Measurements from ENCODE around the gene CD83.

- RAMPAGE, long total RNA, result no peak
- RRBS, 2 experiments, result 15 to 63% methylated on average over 34 to 35 of the region's 78 CpGs
CAGE:
- cytosol, long polyA minus RNA, result no peak
- cytosol, long polyA plus RNA, result no peak
- long polyA plus RNA, result no peak
- nucleolus, long total RNA, result no peak
- nucleus, long polyA plus RNA, result no peak
- nucleus, long total RNA, result no peak
Measured at GRCh38 chr6:12749555-12750642, 33.3 kb downstream of the PHACTR1 start.

DNA sequence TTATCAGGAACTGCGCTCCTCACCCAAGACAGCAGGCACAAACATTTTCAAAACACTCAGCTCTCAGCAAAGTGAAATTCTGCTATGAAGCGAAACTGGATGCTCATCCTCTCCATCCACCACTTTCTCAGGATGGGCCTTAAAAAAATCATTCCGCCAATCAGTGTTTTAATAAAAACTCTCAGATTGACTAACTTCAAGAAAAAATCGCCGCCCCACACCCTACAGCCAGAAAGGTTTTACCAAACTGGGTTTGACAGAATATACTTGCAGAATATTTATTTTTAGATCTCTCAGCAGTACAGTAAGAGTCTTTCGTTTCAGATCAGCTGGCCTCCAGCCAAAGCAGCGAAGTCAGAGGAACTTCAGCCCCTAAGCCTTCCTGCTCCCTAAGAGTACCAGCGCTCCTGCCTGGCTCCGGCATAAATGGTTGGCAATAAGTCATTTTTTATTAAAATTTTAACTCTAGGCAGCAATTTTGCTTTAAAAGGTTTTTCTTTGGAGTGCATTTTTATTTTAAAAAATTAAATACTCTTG lies 24.7 kb downstream of the TBC1D7 start:
- RAMPAGE, long total RNA, result no peak
- RRBS, 2 experiments, result no CpG with 5 or more reads among the region's 9 CpGs
CAGE:
- cytosol, long polyA minus RNA, result no peak
- cytosol, long polyA plus RNA, result no peak
- long polyA plus RNA, result no peak
- nucleolus, long total RNA, result no peak
- nucleus, long polyA plus RNA, result no peak
- nucleus, long total RNA, result no peak

- RAMPAGE, long total RNA, result no peak
- RRBS, 2 experiments, result no CpG with 5 or more reads among the region's 11 CpGs
CAGE:
- cytosol, long polyA minus RNA, result no peak
- cytosol, long polyA plus RNA, result no peak
- long polyA plus RNA, result no peak
- nucleolus, long total RNA, result no peak
- nucleus, long polyA plus RNA, result no peak
- nucleus, long total RNA, result no peak
Measured at GRCh38 chr6:13395865-13397069, 67.9 kb upstream of the TBC1D7 start.

DNA sequence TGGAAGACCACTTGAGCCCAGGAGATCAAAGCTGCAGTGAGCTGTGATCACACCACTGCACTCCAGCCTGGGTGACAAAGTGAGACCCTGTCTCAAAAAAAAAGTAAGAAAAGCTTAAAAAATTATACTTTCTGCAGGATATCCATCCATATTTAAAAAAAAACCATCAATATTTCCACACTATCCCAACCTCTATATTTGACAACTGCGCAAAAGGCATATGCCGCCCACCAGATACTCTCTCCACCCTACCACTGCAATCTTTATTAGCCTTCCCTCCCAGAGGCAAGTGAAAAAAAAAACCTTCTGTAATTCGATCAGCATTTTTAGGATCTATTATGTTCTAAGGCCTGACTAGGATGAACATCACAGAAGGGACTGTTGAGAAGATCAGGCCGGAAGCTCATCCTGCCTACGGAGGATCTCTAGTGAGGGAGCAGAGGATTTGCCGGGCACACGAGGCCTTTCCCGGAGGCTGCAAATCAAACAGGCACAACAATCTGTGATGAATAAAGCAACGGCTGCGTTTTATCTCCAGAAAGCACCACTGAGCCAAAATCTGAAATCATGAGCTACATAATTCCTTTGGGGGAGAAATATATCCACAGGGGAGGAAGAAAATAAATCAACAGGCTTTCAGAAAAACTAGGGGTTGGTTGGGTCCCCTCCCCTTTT lies 65.9 kb downstream of the GFOD1 start:
- RAMPAGE, long total RNA, result no peak
- RRBS, 2 experiments, result 80 to 95% methylated on average over 1 to 2 of the region's 10 CpGs
CAGE:
- cytosol, long polyA minus RNA, result no peak
- cytosol, long polyA plus RNA, result no peak
- long polyA plus RNA, result no peak
- nucleolus, long total RNA, result no peak
- nucleus, long polyA plus RNA, result no peak
- nucleus, long total RNA, result no peak

GRCh38 chr6:13457407-13458135 lies 29.8 kb downstream of the GFOD1 start:
- RAMPAGE, long total RNA, result no peak
- RRBS, 2 experiments, result no CpG with 5 or more reads among the region's 12 CpGs
CAGE:
- cytosol, long polyA minus RNA, result no peak
- cytosol, long polyA plus RNA, result no peak
- long polyA plus RNA, result no peak
- nucleolus, long total RNA, result no peak
- nucleus, long polyA plus RNA, result no peak
- nucleus, long total RNA, result no peak

- RAMPAGE, long total RNA, result no peak
- RRBS, 2 experiments, result 80 to 94% methylated on average over 7 to 8 of the region's 34 CpGs
CAGE:
- cytosol, long polyA minus RNA, result no peak
- cytosol, long polyA plus RNA, result no peak
- long polyA plus RNA, result no peak
- nucleolus, long total RNA, result no peak
- nucleus, long polyA plus RNA, result no peak
- nucleus, long total RNA, result no peak
Measured at GRCh38 chr6:13511839-13512737, 24.7 kb upstream of the GFOD1 start.

DNA sequence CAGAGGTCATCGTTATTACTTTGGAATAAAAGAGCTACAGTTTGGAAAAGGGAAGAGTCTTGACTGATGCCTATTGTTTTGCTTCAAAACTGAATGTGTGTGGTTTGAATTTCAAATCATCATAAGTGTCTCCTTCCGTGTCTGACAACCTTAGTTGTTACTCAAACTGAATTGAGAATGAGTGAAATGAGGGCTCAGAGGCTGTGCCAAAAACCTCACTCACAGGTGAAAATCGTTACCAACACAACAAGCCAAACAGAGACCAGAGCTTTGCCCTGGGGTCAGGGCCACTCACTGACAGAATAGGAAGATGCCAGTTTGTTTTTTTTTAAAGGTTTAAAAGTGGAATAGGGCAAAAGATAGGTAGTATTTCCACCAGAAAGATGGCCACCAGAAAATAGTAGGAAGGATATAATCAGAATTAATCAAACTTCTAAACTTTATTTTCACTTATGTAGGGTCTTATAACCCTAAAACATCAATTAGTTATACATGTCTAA lies 15.1 kb upstream of the SIRT5 start:
- RAMPAGE, long total RNA, result no peak
- RRBS, 2 experiments, result no CpG with 5 or more reads among the region's 3 CpGs
CAGE:
- cytosol, long polyA minus RNA, result no peak
- cytosol, long polyA plus RNA, result no peak
- long polyA plus RNA, result no peak
- nucleolus, long total RNA, result no peak
- nucleus, long polyA plus RNA, result no peak
- nucleus, long total RNA, result no peak

DNA sequence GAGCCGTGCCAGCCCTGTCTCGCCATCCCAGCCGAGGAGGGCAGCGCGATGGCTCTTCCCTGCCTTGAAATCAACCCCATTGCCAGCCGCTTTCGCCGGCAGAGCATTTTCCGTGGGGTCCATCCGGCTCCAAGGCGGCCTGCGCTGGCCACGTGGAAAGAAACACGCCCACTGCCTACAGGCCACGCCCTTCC lies 201 bp upstream of the NOL7 start:
- RAMPAGE, long total RNA, result no peak
- RRBS, 2 experiments, result 0% methylated on average over 5 of the region's 15 CpGs; no CpG with 5 or more reads in 1 of the 2 experiments
CAGE:
- cytosol, long polyA minus RNA, result no peak
- cytosol, long polyA plus RNA, result start-site peak on the minus strand centred at position 150 of the sequence, 73 bp wide, 16 and 18 reads in 2 replicates
- long polyA plus RNA, result no peak
- nucleolus, long total RNA, result no peak
- nucleus, long polyA plus RNA, result no peak
- nucleus, long total RNA, result no peak

GRCh38 chr6:13695238-13695945 lies 16.2 kb downstream of the RANBP9 start:
- RAMPAGE, long total RNA, result no peak
- RRBS, 2 experiments, result no CpG with 5 or more reads among the region's 4 CpGs
CAGE:
- cytosol, long polyA minus RNA, result no peak
- cytosol, long polyA plus RNA, result no peak
- long polyA plus RNA, result no peak
- nucleolus, long total RNA, result no peak
- nucleus, long polyA plus RNA, result no peak
- nucleus, long total RNA, result no peak

DNA sequence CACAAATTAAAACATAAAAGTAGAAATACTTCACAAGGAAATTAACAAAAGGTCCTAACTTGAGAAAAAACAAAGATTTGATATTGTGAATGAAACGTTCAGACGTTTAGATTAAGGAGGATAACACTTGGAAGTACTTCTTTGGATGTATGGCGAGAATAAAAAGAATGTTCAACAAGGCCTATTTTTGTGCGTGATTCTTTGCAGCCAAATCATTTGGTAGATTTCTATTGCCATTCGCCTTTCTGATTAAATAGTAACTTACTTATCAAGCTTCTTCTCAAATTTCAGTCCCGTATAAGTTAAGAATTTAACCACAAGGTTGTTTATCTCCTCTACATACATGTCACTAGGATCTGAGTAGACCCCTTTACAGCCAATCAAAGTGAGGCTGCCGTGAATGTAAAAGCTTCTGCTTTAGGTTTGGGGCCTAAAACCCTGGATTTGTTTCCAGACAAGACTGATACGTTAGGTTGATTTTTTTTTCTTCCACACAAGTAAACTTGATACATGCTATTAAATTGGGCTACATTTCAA lies 2.1 kb downstream of the RANBP9 start:
- RAMPAGE, long total RNA, result no peak
- RRBS, 2 experiments, result no CpG with 5 or more reads among the region's 8 CpGs
CAGE:
- cytosol, long polyA minus RNA, result no peak
- cytosol, long polyA plus RNA, result no peak
- long polyA plus RNA, result no peak
- nucleolus, long total RNA, result no peak
- nucleus, long polyA plus RNA, result no peak
- nucleus, long total RNA, result no peak

GRCh38 chr6:13802115-13802597 lies 12.2 kb downstream of the MCUR1 start:
- RAMPAGE, long total RNA, result no peak
- RRBS, 2 experiments, result 85% methylated on average over 2 of the region's 7 CpGs; no CpG with 5 or more reads in 1 of the 2 experiments
CAGE:
- cytosol, long polyA minus RNA, result no peak
- cytosol, long polyA plus RNA, result no peak
- long polyA plus RNA, result no peak
- nucleolus, long total RNA, result no peak
- nucleus, long polyA plus RNA, result no peak
- nucleus, long total RNA, result no peak

- RAMPAGE, long total RNA, result no peak
- RRBS, 2 experiments, result no CpG with 5 or more reads among the region's 1 CpG
CAGE:
- cytosol, long polyA minus RNA, result no peak
- cytosol, long polyA plus RNA, result no peak
- long polyA plus RNA, result no peak
- nucleolus, long total RNA, result no peak
- nucleus, long polyA plus RNA, result no peak
- nucleus, long total RNA, result no peak
Measured at GRCh38 chr6:13848822-13849194, 34.5 kb upstream of the MCUR1 start.

GRCh38 chr6:14117077-14118142 lies at the start of gene CD83:
CD83 (plus strand) TSS chr6:14117772.
- RAMPAGE, long total RNA, result start-site peak on the plus strand at chr6:14117689-14117780, 5,809 and 5,007 reads in 2 replicates
- RRBS, 2 experiments, result 2% methylated on average over 21 of the region's 107 CpGs
CAGE:
- cytosol, long polyA minus RNA, result start-site peak on the plus strand at chr6:14117776-14117781, 501 reads
- cytosol, long polyA plus RNA, result start-site peak on the plus strand at chr6:14117718-14117782, 1,121 and 979 reads in 2 replicates
- long polyA plus RNA, result no peak
- nucleolus, long total RNA, result no peak
- nucleus, long polyA plus RNA, result start-site peak on the plus strand at chr6:14117718-14117790, 1,027 and 1,003 reads in 2 replicates
- nucleus, long total RNA, result no peak

DNA sequence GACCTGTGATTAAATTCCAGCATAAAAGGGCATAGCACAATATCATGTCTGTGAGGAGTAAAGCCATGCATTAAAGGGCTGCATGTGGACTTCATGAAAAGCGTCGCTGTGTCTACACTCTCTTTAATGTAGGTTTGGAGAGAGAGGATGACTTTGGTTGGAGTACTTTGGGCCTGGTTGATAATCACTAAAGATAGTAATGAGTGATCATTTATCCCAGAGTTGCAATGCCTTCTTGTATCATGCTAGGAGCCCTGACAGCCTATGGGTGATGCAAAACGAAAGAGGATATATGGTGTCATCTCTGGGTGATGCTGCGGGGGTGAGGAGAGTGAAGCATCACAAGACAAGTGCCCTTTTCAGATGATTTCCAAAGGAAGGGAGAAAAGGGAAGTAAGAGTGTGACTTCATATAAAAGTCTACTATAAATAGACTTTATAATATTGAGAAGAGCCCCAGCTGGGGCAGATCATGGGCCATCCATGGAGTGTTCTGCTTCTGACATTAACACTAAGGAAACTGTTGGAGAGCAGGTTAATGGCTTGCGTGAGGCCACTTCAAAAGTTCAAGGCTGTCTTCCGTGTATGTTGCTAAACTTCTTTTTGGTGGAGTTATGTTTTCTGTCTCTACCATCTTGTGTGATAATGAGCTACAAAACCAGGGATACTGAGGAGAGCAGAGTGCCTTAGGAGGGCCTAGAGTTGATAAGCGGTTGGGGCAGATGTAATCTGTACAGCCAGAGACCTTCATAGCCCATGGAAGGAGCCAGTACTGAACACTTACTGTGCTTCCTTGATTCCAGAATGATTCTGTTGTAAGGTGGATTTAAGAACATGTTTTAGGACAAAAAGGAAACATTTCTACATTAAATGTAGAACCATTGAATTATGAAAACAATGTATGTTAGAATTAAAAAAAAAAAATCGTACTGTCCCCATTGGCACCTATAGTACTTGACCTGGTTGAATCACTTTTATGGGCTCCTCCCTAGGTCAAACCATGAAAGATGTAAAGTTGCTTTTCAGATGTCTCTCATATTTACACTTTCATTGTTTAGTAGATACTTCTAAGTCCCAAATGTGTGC lies 4.5 kb downstream of the CD83 start:
- RAMPAGE, long total RNA, result no peak
- RRBS, 2 experiments, result no CpG with 5 or more reads among the region's 8 CpGs
CAGE:
- cytosol, long polyA minus RNA, result no peak
- cytosol, long polyA plus RNA, result no peak
- long polyA plus RNA, result no peak
- nucleolus, long total RNA, result no peak
- nucleus, long polyA plus RNA, result no peak
- nucleus, long total RNA, result no peak

- RAMPAGE, long total RNA, result no peak
- RRBS, 2 experiments, result no CpG with 5 or more reads among the region's 7 CpGs
CAGE:
- cytosol, long polyA minus RNA, result no peak
- cytosol, long polyA plus RNA, result no peak
- long polyA plus RNA, result no peak
- nucleolus, long total RNA, result no peak
- nucleus, long polyA plus RNA, result no peak
- nucleus, long total RNA, result no peak
Measured at GRCh38 chr6:14133703-14134223, 16.2 kb downstream of the CD83 start.

- RAMPAGE, long total RNA, result no peak
- RRBS, 2 experiments, result under 1 to 2% methylated on average over 42 to 46 of the region's 95 CpGs
CAGE:
- cytosol, long polyA minus RNA, result no peak
- cytosol, long polyA plus RNA, result no peak
- long polyA plus RNA, result no peak
- nucleolus, long total RNA, result no peak
- nucleus, long polyA plus RNA, result no peak
- nucleus, long total RNA, result no peak
Measured at GRCh38 chr6:14210832-14211521, 93.4 kb downstream of the CD83 start.

GRCh38 chr6:14361189-14361919 lies 243.8 kb downstream of the CD83 start:
- RAMPAGE, long total RNA, result no peak
- RRBS, 2 experiments, result no CpG with 5 or more reads among the region's 4 CpGs
CAGE:
- cytosol, long polyA minus RNA, result no peak
- cytosol, long polyA plus RNA, result no peak
- long polyA plus RNA, result no peak
- nucleolus, long total RNA, result no peak
- nucleus, long polyA plus RNA, result no peak
- nucleus, long total RNA, result no peak

DNA sequence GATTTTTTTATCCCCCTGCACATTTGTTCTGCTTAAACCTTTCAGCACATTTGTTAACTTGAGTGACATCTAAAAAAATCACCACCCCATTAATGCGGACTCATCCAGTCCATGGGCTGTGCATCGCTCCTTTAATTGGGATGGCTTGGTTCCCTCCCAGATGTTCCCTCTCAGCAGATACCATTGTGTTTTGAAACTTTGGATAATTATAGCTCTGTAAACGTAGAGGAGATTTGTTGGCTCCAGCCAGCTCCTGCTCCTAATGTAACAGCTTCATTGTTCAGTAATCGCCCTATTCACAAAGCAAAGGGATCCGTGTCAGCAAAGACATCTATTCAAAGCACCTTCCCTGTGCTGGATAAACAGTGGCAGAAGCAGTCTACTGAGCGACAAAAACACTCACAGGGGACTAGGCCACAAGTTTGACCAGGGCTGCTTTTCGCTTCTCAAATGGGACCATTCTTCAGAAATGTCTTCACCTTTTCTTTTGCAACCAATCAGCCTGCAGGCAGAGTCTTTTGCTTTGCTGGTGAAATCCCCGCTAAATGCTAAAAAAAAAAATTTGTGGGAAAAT lies 323.9 kb downstream of the CD83 start:
- RAMPAGE, long total RNA, result no peak
- RRBS, 2 experiments, result no CpG with 5 or more reads among the region's 8 CpGs
CAGE:
- cytosol, long polyA minus RNA, result no peak
- cytosol, long polyA plus RNA, result no peak
- long polyA plus RNA, result no peak
- nucleolus, long total RNA, result no peak
- nucleus, long polyA plus RNA, result no peak
- nucleus, long total RNA, result no peak

- RAMPAGE, long total RNA, result no peak
- RRBS, 2 experiments, result no CpG with 5 or more reads among the region's 11 CpGs
CAGE:
- cytosol, long polyA minus RNA, result no peak
- cytosol, long polyA plus RNA, result no peak
- long polyA plus RNA, result no peak
- nucleolus, long total RNA, result no peak
- nucleus, long polyA plus RNA, result no peak
- nucleus, long total RNA, result no peak
Measured at GRCh38 chr6:14729095-14729590, 516.7 kb upstream of the JARID2 start.

GRCh38 chr6:14729591-14730022 lies 516.3 kb upstream of the JARID2 start:
- RAMPAGE, long total RNA, result no peak
- RRBS, 2 experiments, result no CpG with 5 or more reads among the region's 4 CpGs
CAGE:
- cytosol, long polyA minus RNA, result no peak
- cytosol, long polyA plus RNA, result no peak
- long polyA plus RNA, result no peak
- nucleolus, long total RNA, result no peak
- nucleus, long polyA plus RNA, result no peak
- nucleus, long total RNA, result no peak

All from GM12878 (cell line).